Skeletal muscle satellite cell (primary cell): ENCODE measurements around the gene PLCG1.

- CAGE, long polyA plus RNA: no peak
Observed at GRCh38 chr20:41048533-41049312, 20.1 kb downstream of the TOP1 start.

DNA sequence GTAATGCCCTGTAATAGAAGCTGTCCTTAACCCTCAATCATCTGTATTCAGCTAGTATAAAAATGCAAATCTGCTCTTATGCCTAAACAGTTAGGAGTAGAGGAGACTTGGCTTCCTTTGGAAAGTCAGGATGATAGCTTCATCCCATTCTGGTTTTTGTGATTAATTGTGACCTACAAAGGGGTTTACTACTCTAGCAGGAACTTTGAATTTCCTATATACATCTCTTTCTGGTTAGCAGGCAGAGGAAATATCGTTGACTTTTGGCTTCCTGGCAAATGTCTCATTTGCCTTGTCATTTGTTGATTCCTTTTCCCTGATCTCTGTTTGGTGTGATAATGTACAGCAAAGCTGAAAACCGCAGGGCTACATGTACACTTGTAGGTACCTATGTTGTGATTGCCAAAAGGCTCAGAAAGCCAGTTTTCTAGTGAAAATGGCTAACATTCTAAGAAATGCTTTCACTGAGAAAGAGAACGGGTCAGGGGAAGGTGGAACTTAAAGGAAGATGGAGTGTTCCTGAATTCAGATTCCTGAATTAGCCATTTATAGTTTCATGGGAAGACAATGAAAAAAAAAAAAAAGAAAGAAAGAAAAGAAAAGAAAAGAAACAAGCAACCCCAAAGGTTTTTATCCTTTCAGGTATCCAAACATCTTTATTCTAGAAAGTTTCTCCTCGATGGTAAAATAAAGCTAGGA lies 44.3 kb downstream of the TOP1 start:
- CAGE, long polyA plus RNA: no peak

- CAGE, long polyA plus RNA: no peak
Observed at GRCh38 chr20:41095220-41096090, 41.9 kb upstream of the PLCG1 start.

GRCh38 chr20:41123156-41123787 lies 14.1 kb upstream of the PLCG1 start:
- CAGE, long polyA plus RNA: no peak

- CAGE, long polyA plus RNA: no peak
Observed at GRCh38 chr20:41137322-41137919, at the start of gene PLCG1. TSS of gene PLCG1 (plus strand) at chr20:41137543.

DNA sequence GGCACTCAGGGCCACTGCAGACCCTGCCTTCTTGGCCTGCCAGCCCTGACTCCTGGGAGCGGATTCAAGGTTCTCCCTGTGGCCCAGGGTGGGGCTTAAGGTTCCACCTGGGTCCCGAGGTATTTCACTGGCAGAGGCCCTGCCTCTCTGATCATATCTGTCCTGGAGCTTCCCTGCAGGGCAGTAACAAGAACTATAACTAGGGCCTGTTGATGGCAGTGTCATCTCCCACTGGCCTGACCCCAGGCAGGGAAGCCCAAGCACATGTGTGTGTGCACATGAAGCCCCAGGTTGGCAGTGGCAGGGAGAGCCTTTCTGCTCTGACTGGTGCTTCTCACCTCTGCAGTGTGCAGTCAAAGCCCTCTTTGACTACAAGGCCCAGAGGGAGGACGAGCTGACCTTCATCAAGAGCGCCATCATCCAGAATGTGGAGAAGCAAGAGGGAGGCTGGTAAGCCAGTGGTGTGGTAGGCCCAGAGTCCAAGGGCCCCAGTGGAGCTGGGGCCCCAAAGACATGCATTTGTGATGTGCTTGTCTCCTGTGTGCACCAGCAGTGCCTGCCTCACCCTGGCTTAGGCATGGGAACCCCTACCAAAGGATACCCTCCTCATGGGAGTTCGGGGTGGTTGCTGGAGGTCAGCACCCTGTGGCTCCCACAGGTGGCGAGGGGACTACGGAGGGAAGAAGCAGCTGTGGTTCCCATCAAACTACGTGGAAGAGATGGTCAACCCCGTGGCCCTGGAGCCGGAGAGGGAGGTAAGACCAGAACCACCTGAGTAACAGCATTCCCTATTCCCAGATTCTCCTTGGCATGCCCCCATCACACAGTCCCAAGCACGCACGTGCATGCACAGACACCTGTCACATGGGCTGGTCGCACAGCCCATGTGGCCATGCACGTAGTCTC lies 31.3 kb downstream of the PLCG1 start:
- CAGE, long polyA plus RNA: no peak

DNA sequence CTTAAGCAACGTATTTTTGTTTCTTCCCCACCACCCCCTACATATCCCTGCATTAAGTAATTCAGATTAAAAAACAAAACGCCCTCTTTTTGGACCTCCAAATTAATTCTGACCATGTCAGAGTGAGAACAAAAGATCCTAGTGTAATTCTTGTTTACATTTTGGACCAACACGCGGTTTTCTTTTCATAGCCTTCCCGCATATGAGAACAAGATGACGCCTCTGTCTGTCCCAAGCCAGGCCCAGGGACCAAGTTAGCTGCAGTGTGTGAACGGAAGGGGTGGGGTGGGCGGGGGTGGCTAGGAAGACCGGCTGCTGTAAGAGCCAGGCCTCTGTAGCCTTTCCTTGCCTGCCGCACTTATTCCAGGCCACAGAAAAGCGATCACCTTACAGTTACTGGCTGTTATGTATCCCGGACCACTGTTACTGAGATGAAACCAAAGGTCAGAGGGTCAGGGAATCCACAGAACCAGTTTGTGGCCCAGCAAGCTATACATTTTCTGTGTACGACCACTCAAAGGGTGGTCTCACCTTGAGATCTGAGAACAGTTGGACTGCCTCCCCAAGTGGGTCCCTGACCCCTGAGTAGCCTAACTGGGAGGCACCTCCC lies 68.0 kb downstream of the PLCG1 start:
- CAGE, long polyA plus RNA: no peak

GRCh38 chr20:41242293-41242963 lies 75.1 kb downstream of the ZHX3 start:
- CAGE, long polyA plus RNA: no peak

- CAGE, long polyA plus RNA: no peak
Observed at GRCh38 chr20:41334754-41335353, 5.8 kb upstream of the LPIN3 start.

DNA sequence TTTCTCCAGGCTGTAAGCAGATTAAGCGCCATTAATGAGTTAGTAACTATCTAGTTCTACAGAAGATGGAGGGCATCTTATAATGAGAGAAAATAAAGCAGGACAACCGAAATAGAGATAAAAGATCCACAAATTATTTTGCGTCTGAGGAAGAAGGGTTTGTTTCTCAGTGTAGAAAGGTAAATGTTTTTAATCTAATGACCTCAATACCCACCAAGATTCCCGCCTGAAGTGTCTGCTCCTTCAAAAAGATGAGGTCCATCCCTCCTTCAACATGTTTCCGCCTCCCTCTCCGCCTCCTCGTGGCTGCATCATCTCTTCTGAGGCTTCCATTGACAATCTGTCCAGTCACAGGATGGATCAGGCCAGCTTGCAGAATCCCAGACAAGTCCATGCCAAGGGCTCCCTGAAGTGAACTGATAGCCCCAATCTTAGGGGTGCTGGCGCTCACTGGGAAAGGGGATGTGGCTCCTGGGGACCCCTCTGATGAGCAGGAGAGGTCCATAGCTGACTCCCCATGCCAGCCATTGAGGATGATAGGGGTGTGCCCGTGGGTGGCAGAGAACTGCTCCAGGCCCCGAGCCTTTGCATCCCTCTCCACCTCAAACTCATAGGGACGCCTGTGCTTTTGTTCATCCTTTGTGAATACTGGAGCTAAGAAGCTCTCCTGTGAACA lies 48.5 kb upstream of the EMILIN3 start:
- CAGE, long polyA plus RNA: no peak

DNA sequence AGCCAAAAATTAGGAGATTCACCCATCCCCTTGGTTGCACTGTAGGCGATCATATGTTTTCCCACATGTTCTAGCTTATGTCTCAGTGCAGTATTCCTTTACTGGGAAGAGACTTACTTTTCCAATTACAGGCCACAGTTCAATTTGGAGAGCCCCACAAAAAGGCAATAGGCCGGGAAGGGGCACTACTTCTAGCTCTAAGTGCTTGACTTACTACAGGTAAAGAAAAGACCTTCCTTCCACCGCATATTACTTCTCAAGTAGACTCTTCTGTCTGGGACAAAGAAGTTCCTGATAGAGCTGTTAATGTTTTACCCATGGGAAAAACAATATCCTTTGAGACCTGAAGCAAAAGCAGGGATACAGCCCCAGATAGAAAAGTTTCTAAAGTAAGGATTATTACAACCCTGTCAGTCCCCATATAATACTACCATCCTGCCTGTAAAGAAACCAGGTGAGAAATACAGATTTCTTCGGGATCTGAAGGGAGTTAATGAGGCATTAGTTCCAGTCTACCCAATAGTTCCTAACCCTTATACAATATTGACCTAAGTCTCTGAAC lies 70.1 kb upstream of the CHD6 start:
- CAGE, long polyA plus RNA: no peak

GRCh38 chr20:43570201-43570986 lies 11.6 kb downstream of the SGK2 start:
- CAGE, long polyA plus RNA: no peak

DNA sequence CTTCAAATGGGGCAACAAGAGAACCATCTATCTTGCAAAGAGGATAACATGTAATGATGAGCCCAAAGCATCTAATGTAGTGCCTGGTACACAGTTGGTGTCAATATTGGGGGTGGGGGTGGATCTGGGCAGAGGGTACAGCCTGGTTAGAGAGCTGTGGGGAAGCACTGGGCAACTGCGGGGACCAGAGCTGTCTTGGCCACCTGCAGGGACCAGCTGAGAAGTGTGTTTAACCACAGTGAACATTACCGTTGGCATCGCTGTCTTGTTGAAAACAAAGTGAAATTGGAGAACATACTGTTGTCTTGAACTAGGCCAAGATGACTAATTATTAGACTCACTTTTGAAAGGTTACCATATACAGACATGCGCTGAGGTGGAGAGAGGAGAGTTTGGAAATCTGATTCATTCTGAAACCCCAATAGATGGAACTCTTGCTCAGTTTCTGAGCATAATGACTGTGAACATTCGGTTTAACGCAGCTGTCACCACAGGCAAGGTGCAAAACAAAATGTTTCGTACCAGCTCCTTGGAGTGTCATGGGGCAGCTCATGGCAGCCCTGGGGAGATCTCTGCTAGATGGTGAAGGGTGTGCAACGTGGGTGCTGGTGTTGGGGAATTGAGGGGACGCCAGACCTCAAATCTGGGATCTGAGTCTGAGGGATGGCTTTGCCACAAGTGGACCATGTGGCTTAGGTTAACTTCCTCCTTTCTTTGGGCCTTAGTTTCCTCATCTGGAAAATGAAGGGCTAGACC lies 24.4 kb upstream of the GTSF1L start:
- CAGE, long polyA plus RNA: no peak

- CAGE, long polyA plus RNA: no peak
Observed at GRCh38 chr20:43844685-43845437, 69.8 kb upstream of the TOX2 start.

DNA sequence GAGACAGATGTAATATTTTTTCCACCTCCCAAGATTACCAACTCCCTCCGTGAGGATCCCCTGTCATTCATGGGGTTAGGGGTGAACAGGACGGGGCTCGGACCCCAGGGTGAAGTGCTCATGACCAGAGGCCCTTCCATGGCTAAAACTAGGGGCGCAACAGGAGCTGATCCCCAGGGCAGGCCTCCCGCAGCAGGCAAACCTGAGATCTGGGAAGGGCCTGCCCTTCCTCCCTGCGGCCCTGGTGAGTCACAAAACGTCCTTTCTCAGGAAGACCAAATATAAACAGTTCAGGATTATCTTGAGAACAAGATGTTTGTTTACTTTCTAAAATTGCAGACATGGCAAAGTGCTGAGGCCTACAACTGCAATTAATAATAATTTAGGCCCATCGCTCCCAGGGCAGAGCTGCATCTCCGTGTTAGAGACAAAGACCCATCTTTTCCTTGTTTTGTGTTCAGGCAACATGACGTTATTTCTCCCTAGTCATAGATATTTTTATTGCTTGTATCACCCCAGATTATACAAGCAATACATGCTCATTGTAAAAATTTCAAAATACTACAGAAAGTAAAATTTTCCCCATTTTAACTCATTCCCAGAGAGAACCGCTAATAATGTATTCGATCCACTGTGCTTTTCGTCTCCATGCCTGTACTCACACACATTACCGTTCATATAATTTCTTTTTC lies 64.7 kb upstream of the TOX2 start:
- CAGE, long polyA plus RNA: no peak

GRCh38 chr20:43863936-43864397 lies 50.7 kb upstream of the TOX2 start:
- CAGE, long polyA plus RNA: no peak

DNA sequence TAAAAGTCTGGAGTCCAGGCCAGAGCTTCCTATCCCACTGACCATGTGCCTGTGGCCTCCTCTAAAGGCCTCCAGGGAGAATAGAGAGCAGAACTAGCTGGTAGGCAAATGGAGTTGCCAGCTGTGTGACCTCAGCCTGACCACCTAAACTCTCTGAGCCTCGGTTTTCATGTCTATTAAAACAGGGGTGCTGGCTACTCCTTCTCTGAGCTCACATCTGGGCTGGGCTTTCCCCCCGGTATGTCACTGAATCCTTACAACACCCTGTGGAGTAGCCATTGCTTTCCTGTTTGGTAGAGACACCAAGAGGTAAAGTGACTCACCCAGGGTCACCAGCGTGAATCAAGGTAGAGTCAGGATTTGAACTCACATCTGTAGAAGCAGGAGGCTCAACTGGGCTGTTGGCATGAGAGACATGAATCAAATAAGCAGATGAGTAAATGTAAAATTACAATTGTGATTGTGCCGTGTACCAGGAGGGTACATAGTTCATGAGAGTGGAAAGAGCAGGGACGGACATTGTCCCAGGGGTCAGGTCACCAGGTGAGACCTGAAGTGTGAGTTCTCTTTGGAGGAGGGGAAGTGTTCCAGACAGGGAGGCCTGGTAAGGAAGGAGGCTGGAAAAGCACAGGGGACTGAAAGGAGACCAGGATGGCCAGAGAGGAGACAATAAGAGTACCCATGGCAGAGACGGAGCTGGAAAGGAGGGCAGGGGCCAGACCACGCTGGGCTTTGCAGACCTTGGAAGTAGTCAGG lies 132.0 kb downstream of the JPH2 start:
- CAGE, long polyA plus RNA: no peak

DNA sequence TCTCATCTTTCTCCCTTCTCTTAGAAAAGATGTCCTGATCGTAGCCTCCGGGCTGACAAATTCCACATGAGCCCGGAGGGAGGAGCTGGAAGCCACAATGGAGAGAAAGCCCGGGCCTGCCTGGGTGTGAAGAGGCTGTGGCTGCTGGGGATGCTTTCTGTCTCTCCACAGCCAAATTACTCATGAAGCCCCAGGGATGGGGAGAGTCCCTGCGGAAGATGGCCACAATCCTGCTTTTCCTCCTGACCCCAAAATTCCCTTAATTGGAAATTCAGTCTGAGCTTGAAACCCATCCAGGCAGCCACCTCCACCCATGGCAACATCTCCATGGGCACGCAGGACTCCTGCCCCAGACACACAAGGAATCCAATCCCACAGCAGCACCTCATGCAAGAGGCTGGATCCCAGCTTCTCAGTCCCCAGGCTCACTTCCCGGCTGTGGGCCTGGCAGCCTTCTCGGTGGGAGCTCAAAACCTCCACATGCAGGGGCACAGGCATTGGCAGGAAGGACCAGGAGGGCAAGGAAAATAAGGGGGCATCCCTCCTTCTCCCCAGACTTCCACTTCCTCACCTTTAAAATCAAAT lies 32.4 kb downstream of the JPH2 start:
- CAGE, long polyA plus RNA: no peak

DNA sequence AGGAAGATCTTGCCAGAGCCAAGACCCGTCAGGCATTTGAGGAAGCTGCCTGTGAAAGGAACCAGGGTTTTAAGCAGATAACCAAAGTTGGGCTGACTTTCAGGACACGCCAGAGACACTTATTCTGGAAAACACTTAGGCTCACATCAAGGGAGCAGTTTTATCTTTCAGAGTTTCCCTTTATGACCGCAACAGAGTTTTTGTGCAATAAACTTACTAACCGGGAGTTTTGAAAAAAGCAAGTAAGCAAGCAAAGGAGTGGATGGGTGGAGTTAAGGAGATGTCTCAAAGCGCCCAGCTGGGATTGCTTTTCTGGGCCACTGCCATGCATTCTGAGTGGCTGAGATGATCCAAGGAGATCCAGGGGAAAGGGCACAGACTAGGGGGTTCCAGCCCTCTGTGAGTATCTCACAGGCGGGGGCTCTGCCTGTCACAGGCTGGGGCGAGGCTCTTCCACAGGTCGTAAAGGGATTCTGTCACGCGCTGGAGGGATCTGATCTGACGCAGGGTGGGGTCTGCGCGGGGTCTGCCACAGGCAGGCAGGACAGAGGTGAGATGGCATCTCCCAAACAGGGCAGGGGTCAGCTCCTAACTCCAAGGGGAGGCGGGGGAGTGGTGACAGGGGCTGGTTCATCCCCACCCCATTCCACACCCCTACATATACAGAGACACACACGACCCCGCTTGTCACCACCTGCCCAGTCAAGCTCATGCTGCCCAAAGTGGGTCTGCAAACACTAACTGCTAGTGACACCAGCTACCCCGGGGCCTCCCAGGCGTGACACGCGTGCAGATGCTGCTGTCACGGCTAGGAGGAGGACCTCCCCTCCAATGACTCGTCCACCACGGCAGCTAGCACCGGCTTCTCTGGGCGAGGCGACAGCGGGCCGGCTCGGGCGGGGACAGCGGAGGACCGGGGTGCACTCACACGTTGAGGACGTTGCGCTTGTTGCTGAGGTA lies 674 bp downstream of the FITM2 start:
- CAGE, long polyA plus RNA: no peak

- CAGE, long polyA plus RNA: no peak
Observed at GRCh38 chr20:44370488-44371300, 15.2 kb downstream of the HNF4A start.